ENCODE data around the genes FAM43B and CDA.

DNA sequence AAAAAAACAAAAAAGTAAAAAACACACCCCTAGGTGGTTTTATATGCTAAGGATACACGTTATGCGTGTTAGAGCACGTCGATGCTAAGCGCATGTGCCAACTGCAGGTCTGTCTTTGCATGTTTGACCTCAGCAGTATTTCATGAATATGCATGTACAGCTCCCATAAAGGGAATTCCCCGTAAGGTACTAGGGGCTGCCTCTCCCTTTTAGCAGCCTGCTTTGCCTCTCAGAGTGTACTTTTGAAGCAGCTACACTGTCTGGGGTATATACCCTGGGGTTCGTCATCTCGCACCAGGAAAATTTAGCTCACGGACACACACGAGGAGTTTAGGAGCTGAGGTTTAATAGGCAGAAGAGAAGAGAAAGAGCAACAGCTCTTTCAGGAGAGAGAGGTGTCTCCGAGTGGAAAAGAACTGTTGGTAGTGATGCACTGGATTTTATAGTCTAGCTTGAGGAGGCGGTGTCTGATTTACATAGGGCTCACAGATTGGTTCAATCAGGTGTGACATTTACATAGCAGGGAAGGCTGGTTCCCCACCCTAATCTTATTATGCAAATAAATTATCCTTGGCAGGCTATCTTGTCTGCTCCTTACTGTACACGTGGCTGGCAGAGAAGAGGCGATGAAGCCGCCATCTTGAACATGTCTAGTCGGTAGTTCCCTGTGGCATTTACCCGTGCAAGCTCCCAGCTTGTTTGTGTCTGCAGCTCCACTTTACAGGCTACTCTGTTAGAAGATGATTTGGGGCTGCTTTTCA is 4.1 kb upstream of the OTUD3 start:
- PRO-cap: bidirectional peak, plus-strand start at position 597 of the sequence, minus-strand start at position 413 of the sequence

- PRO-cap: no peak
Observed at GRCh38 chr1:19974769-19975590, 4.4 kb downstream of the PLA2G2A start.

GRCh38 chr1:19988316-19988612 is 8.8 kb upstream of the PLA2G2A start:
- PRO-cap: no peak

- PRO-cap: bidirectional peak, plus-strand start at chr1:20081250, minus-strand start at chr1:20081189
Observed at GRCh38 chr1:20080977-20081393, 11.0 kb downstream of the PLA2G5 start.

- PRO-cap: no peak
Observed at GRCh38 chr1:20125152-20125661, 5.9 kb upstream of the PLA2G2D start.

DNA sequence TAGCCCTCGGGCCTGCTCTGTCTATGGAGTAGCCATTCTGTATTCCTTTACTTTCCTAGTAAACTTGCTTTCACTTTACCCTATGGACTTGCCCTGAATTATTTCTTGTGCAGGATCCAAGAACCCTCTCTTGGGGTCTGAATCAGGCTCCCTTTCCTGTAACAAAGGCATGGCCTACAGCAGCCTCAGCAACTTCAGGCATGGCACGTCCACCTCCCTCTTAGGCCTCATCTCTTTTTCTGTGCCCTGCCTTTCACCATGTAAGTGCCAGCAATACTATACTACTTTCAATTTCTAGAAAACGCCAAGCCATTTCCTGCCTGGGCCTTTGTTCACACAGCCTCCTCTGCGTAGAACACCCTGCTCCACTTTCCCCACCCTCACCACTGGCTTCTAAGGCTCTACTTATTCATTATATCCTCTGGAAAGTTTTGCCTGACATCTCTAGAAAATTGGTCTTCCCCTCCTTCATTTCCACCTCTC is 41.8 kb upstream of the VWA5B1 start:
- PRO-cap: no peak

- PRO-cap: no peak
Observed at GRCh38 chr1:20486588-20487781, 975 bp upstream of the CAMK2N1 start.

DNA sequence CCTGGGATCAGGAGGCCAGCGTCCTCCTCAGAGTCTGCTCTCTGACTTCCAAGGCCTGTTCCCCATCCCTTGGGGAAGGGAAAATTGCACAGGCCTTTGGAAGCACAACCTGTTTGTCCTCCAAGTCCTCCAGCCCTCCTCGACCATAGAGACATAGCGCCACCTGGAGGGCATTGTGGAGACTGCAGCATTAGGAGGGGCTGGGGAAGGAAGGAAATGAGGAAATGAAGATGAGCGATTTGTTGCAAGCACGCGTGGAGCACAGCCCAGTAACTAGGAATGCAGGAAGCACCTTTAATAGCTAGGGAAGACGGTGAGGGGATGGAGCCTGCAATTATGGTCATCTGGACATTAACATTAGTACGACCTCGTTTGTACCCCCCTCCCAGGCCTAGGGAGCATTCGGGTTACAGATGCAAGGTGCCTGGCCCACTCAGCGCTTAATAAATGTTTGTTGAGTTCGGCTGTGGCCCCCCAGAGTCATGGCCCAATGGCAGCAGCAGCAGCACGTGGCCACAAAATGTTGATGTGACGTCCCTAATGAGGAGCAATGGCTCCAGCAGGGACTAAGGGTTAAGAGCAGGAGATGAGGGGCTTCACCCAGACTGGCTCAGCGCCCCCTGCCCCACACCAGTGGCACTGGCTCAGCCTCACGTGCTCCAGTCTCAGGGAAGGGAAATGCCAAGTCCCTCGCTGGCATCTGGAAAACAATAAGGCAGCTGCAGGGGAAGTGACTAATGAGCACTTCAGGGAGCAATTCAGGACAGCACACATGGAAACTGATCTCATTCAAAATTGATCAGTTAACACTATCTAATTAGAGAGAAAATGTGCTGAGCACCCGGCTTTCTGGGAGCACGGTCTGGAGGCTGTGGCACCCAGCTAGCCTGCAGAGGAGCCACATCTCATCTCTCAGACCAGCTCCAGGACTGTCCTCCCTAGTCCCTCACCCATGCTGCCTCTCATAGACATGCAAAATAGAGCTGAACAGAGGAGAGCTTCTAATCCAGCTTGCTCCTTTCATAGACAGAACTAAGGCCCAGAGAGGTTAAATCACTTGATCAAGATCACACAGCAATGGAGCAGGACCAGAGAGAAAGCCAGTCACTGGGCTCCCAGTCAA is 8.2 kb upstream of the CAMK2N1 start:
- PRO-cap: bidirectional peak, plus-strand start at position 223 of the sequence, minus-strand start at position 147 of the sequence

DNA sequence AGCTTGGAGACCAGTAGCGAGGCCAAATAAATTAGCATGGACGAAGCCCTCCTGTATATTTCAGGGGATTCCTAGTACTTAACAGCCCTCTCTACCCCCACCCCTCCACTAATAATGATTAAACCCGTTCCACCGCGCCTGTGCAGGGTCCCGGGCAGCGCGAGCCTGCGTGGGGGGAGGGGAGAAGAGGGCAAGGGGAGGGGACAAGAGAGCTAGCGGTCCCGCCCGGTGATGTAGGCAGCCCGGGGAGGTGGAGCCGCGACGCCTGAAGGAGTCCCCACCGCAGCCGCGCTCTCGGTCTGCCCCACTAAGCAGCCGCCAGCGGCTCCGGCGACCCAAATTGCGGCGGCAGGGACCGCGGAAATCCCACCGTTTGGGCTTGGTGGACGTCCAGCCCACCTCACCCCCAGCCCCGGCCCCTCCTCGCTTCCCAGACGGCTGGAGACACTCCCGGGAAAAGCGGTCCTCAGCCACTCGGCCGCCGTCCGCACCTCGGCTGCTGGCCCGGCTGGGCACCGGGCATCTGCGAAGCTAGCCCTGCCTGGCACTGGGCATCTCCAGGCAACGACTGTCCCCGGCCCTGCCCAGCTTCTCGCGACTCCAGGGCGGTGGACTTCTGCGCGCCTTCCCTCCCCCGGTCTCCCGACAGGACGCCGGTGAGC is at the start of gene FAM43B:
Gene FAM43B (plus strand): TSS at position 297 of the 662 bp plus-strand sequence.
- PRO-cap: no peak

DNA sequence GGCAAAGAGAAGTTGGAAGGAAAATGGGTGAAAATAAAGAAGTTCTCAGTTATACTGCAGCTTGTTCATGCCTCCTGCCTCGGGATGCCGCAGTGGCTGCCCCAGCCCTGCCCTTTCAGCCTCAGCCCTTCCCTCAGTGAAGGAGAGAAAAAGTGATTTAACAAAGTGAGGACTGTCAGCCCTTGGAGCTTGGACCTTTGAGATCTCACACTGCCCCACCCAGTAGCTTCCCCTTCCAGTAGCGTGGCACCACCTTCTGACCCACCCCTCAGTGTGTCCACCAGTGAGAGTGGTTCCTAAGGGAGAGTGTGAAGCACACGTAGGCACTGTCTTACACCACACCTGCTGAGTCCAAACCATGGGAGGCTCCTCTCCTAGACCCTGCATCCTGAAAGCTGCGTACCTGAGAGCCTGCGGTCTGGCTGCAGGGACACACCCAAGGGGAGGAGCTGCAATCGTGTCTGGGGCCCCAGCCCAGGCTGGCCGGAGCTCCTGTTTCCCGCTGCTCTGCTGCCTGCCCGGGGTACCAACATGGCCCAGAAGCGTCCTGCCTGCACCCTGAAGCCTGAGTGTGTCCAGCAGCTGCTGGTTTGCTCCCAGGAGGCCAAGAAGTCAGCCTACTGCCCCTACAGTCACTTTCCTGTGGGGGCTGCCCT is at the start of gene CDA:
Gene CDA (plus strand): TSS at position 499 of the 656 bp plus-strand sequence.
- PRO-cap: no peak

- PRO-cap: no peak
Observed at GRCh38 chr1:20601146-20601882, 12.4 kb downstream of the CDA start.

DNA sequence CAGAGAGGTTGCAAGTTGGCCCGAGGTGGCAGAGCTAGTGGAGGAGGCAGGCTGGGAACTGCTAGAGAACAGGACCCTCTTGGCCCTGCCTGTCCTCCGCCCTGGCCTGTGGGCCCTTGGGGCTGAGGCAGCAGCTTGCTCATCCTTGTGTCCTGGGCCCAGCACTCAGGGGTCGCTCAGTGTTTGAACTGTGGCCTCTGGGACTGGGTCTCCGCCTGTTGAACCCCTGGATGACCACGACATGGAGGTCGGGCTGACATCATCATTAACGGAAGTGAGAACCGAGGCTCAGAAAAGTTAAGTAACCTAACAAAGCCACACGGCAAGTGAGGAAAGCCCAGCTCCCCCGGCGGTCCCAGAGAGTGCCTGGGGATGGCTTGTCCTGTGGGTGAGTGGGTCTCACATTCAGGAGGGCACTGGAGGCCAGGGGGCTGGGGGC is 22.9 kb upstream of the DDOST start:
- PRO-cap: no peak

DNA sequence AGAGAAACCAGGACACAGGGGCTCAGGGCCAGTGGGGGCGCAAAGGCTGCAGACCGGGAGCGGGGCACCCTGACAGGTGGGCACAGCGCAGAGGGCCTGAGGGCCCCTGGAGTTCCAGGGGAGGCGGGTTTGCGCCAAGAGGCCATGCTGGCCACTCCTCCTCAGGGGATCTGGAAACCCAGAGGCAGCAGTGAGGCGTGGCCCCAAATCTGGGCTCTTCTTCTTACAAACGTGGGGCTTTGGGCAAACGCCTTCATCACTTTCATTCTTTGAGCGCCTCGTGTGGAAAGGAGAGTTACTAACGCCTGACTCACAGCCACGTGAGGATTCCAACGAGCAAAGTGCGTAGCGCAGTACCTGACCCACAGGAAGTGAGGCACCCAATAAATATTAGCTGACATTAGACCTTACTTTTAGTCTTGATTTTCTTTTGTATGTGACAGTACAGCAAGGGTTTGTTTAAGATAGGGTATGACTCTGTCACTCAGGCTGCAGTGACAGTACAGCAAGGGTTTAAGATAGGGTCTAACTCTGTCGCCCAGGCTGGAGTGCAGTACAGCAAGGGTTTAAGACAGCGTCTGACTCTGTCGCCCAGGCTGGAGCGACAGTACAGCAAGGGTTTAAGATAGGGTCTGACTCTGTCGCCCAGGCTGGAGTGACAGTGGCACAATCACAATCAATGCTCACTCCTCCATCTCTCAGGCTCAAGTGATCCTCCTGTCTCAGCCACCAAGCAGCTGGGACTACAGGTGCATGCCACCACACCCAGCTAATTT is 635 bp upstream of the SH2D5 start:
- PRO-cap: no peak

GRCh38 chr1:20787912-20788411 is 855 bp upstream of the HP1BP3 start:
- PRO-cap: no peak

DNA sequence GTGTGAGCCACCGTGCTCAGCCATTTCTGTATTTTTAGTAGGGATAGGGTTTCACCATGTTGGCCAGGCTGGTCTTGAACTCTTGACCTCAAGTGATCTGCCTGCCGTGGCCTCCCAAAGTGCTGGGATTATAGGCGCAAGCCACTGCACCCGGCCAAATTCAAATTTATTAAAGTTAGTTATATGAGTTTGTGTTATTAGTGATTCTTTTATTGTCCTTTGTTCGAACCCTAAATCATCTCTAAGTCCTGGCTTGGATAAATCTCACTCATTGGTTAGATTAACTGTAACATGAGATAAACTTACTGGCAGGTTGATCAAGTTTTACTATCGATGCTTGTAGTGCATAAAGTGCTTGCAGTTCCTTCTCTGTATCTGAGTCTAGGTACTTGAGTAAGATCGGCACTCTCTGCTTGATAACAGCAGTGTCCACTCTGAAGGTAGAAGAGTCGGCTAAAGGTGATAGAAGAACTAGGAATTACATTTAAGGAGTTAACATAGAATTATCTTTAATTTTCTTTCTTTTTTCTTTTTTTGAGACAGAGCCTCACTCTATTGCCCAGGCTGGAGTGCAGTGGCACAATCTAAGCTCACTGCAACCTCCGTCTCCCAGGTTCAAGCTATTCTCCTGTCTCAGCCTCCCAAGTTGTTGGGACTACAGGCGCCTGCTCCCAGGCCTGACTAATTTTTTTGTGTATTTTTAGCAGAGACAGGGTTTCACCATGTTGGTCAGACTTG is 23.5 kb upstream of the HP1BP3 start:
- PRO-cap: no peak

DNA sequence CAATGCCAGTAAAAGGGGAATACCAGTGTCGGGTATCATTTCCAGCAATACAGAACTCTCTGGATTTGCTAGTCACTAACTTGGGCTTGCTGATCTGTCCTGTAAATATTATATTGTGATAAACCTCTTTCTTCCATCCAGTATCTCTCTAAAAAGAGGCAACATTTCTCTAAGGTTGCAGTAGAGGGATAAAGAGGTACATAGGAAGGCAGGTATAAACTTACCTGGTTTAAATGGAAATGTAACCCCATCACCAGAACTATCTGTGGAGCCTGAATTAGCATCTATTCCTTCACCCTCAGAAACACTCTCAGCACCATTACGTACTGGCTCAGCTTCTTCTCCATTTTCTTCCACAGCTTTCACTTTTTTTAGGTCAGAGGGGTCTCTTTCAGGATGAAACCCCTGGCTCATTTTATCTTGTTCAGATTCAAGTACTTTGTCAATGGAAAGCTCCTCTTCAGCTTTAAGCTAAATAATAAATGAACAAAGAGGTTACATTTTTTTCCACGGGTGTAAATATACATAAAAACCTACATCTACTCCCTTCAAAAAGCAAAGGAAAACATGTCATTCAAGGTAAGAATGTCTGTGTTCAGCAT is 112.5 kb upstream of the HP1BP3 start:
- PRO-cap: no peak

DNA sequence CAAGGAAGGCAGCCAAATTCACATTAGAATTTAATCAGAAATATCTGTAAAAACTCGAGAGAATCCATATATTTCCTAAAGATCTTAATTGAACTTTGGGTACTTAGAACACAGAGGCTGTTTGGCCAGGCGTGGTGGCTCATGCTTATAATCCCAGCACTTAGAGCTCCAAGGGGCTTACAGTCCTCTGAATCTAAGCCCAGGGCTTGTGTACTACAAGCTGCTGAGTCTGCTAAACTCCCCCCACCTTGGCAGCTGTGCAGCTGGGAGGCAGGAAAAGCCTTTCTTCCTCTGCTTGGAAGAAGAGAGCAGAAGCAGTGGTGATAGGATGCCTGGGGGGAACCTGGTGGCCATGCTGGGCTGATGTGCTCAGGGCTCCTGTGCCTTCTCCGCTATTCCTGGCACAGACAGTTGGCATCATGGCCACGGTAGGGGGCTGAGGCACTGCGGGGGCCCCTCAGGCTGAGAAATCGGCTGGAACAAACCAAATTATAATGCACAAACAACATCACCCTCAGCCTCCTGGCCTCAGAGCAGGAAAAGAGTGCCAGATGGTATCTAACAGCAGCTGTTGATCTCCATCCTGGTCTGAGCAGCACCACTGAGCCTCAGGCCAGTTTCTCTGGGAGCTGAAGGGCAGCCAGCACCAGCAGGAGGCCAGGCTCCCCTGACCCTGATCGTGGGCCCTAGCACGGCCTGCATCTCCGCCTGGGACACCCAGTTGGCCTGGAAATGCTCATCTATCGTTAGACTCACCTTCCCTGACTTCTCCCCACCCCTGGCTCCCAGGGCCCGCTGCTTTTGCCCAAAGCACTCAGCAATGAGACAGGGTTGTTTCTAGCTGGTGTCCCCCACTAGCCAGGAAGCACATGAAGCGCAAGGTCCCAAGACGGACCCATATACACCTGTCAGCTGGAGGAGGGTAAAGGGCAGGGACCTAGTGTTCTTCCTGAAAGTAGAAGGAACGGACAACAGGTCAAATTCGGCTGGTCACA is 35.8 kb downstream of the ECE1 start:
- PRO-cap: no peak

DNA sequence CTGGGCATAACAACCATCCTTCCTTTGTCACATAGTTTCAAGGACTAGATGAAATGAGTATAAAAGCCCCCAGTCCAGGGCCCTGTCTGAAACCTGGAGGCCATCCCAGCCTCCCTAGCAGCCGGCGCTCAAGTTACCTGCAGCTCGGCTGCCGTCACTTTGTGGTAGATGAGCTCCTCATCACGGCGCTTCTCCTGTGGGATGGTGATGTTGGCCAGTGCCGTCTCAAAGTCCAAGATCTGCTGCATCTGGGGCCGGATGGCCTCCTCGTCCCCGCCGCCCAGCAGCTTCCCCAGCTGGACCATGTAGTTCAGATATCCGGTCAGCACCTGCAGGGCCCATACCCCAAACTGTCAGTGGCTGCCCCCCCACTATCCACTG is 34.5 kb downstream of the ECE1 start:
- PRO-cap: no peak

DNA sequence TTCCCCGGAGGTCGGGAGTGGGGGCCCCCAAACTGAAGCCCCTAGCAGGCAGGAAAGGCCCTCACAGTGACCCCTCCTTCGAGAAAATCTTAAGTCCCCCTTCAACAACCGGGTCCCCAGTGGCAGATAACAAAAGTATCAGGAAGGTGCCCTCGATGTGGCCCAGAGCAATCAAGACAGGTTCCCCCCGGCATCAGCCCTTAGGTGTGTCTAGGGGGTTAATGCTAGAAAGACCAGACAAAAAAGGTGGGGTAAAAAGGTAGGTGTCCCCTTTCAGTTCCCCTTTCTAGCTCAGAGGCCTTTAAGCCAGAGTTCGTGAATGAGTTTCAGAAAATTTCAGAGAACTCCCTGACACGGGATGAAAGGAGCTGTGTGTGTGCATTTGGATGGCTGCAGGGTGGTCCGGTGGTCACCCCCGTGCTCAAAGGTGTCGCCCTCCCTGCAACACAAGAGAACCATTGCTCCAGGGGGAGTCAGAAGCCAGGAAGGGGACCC is 379 bp upstream of the ECE1 start:
- PRO-cap: no peak

- PRO-cap: no peak
Observed at GRCh38 chr1:21335637-21336364, 45.5 kb upstream of the ECE1 start.